Mesenteric fat pad (tissue), 1 donor: ENCODE measurements around a stretch of chr3.

GRCh38 chr3:13890344-13891110 lies 10.7 kb upstream of the WNT7A start:
- PRO-cap, result no peak

- PRO-cap, result no peak
Observed at GRCh38 chr3:13891792-13892018, 11.8 kb upstream of the WNT7A start.

- PRO-cap, result no peak
Observed at GRCh38 chr3:14144141-14145229, 19.6 kb downstream of the TMEM43 start.

- PRO-cap, result no peak
Observed at GRCh38 chr3:14243762-14244301, 65.2 kb downstream of the LSM3 start.

DNA sequence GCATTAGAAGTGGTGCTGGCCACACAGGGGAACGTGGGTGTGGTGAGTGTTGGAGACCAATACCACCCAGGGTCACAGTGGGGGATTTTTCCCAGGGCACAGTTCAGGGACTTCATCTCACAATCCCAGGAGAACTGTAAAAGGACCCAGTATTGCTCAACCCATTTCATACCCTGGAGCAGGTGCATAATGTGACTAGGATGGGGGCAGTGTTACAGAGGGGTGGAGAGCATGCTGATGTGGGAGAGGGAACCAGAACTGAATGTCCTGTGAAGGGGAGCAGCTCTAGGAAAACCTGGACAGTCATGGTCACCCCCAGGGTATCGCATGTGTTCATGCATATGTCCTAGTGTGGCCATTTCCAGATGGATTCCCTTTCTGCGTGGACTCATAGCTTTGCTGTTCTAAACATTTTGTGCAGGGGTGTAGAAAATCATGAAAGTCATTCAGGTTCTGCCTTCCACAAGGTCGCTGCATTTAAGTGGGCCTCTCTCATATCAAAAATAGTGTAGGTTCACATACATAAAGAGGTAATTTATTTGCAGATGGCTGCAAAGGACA lies 110.4 kb downstream of the LSM3 start:
- PRO-cap, result no peak

GRCh38 chr3:14403940-14404609 lies 1.7 kb downstream of the SLC6A6 start:
- PRO-cap, result no peak

DNA sequence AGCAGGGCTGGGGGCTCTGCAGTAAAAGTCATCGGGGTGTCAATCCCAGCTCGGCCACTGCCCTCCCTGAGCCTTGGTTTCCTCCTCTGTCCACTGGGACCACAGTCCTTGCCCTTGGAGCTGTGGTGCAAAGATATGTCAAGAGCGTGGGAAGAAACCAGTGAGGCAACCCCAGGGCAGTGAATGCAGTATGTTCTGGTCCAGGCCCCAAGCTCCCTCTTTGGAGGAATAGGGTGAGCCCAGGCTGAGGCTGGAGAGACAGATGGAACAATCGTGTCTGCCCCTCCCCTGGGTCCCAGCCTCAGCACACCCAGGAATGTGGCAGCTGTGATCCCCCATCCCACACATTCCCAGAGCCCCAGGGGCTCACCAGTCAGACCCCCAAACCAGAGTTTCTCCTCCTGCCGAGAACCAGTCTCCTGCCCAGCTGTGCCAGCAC lies 717 bp downstream of the GRIP2 start:
- PRO-cap, result no peak

DNA sequence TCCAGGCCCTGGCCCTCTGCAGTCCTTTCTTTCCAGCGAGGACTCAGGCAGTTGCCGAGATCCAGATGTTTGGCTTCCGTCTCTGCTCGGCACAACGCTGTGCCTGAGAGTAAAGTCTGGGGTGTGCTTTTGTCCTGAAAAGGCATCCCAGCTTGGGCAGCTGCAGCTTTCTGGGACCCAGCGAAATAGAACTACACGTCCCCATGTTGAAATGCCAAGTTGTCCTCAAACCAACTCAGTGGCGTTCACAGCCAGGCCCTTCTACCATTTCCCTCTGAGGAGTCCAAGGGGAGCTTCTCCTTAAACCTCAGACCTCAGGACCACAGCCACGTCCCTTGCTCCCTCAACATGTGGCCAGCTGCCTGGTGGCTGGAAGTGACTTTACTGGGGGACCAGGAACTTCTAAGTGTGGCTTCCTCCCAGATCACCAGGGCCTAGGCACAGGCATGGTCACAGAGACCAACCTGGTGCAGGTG lies 23.2 kb downstream of the FGD5 start:
- PRO-cap, result no peak

GRCh38 chr3:14949085-14949637 lies 1.8 kb downstream of the NR2C2 start:
- PRO-cap, result no peak

DNA sequence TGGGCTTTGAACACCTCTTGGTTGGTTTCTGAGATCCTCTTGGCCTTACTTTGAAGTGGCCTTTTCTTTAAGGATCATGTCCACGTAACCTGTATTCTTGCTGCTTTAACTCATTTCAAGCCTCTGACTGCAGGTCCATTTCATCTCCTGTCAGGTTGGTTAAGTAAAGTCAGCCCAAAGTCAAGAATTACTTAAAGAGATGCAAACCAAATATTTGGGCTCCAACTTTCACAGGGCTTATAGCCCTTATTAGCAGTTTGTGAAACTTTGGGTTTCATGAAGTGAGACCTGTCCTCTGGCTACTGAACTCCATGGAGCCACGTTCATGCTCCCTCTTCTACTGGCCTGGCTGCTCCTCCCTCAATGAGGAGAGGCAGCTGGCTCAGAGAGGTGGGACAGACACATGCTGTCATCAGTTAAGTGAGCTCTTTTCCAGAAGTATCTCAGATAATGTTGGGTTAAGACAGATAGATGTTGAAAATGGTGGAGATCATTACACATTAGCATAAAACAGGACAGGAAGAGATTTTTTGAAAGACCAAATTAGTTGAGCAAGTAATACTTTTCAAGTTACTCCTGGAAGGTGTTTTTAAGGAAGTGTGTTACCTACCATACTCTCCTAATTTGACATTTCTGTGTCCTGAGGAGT lies 19.5 kb downstream of the MRPS25 start:
- PRO-cap, result no peak

GRCh38 chr3:15186547-15186945 lies 19.5 kb upstream of the CAPN7 start:
- PRO-cap, result no peak

DNA sequence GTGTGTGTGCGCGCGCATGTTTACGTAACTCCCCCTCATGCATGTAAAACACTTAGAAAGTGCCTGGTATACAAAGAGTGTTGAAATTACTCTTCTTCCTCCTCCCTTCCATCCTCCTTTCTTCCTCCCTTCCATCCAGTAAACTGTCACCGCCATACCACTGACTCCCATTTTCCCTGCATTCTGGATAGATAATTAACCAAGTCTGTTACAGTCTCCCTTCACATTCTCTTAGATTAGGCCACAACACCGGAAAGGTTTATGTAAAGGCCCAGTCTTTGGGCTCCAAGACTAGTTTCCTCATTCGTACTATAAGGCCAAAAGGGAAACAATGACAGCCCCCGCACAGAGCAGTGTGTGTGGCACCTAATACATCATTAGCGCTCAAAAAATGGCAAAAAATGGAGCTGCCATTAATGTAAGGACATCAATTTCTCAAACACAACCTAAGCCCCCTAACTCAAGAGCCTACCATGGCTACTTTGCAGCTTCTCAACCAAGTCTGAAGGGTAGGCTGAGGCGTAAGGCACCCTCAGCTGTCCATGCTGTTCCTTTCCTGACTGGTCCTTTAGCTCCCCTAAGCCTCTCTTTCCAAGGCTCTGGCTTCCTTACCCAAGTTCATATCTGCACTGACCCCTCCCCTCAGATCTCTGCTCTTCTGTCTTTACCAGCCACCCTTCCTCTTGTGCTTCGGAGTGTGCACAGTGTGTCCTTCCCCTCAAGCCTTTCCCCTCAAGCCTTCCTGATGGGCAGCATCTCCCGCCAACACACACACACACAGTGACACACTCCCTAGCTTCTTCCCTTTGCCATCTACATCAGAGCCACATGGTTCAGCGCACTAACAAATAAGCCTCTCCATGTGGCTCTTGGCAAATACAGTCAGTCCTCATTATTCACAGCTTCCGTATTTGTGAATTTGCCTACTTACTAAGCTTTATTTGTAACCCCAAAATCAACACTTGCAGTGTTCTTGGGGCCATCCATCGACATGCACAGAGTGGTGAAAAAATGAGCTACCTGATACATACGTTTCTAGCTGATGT lies 37.7 kb downstream of the SH3BP5 start:
- PRO-cap, result no peak

DNA sequence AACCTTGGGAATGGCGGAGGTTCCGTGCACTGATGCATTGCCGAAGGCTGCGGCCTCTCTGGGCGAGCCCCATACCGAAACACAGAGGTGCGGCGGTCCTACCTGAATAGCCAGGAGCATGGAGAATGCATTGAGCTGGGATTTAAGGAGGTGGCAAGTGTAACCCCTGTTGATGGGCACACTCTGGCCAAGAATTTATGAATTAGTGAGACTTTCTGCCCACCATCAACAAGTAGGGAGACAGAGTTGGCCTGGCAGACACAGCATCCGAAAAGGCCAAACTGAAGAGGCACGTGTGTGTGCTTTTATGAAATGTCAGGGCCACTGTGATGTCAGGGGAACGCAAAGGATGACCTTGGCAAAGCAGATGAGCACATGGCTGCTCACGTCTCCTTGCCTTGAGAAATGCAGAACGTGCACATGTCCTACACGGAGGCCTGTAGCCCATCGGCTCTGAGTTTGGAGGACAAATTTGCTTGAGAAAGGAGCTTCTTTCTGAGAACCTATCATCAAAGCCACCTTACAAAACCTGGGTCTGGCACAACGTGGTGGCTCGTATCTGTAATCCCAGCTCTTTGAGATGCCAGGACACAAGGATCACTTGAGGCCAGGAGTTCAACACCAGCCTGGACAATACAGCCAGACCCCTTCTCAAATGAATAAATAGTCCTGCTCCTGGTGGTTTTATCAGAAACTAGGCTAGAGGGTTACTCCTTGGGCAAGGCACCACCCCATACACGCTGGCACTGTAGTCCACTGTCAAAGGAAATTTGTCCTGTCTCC lies 791 bp upstream of the SH3BP5 start:
- PRO-cap, result no peak

- PRO-cap, result no peak
Observed at GRCh38 chr3:15346942-15347612, 14.7 kb upstream of the SH3BP5 start.

GRCh38 chr3:15428392-15429223 lies 1.2 kb downstream of the EAF1 start:
- PRO-cap, result no peak

GRCh38 chr3:15535788-15536147 lies 14.3 kb upstream of the COLQ start:
- PRO-cap, result no peak

- PRO-cap, result no peak
Observed at GRCh38 chr3:15647588-15648220, 46.2 kb downstream of the BTD start.

GRCh38 chr3:15668841-15669474 lies 67.4 kb downstream of the BTD start:
- PRO-cap, result no peak

- PRO-cap, result no peak
Observed at GRCh38 chr3:15708785-15709282, 88.9 kb downstream of the ANKRD28 start.

DNA sequence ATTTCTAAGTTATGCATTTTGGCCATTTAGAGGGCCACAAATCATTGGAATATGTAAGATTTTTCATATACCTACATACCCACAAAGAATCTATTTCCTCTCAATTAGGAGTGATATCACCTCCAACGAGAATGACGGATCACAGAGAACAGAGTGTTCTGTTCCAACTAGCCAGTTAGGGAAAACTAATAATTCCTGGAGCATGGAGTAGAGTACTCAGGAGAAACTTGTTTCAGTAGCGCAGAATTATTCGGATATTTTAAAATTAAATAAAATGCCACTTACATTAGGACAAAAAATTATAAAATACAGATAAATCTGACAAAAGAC lies 15.8 kb downstream of the ANKRD28 start:
- PRO-cap, result no peak